ENCODE data around the genes AKAP7, ENPP1, MOXD1 and STX7.

DNA sequence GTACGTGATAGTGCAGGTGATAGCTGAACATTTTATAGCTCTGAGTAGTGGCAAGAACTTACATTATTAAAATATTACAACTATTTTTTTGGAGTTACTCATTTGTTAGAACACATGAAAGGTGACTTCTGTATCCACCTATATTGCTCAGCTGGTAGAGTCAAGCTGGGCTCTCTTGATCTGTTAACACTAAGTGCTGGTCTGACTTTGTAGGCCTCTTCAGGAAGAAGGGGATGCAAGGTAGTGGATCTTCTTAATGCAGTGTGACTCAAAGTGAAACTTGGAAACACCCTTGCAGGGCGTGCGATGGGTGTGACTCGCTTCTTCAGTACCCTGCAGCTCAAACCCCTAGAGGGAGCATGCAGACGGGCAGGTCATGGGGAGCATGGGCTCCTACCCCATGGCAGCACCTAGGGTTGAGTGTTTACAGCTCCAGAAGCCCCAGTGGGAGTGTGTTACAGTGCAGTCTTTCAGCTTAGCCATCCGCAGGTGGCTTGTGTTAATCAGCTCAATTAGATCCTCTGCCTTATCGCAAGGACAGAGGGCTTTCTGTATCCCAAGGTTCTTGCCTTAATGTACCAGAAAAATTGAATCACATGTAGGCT, 734 bp upstream of the SAMD3 start:
- PRO-cap = no peak

- PRO-cap = no peak
Observed at GRCh38 chr6:130366545-130367062, 787 bp downstream of the TMEM200A start.

GRCh38 chr6:130997177-130997847, 65.7 kb downstream of the EPB41L2 start:
- PRO-cap = no peak

DNA sequence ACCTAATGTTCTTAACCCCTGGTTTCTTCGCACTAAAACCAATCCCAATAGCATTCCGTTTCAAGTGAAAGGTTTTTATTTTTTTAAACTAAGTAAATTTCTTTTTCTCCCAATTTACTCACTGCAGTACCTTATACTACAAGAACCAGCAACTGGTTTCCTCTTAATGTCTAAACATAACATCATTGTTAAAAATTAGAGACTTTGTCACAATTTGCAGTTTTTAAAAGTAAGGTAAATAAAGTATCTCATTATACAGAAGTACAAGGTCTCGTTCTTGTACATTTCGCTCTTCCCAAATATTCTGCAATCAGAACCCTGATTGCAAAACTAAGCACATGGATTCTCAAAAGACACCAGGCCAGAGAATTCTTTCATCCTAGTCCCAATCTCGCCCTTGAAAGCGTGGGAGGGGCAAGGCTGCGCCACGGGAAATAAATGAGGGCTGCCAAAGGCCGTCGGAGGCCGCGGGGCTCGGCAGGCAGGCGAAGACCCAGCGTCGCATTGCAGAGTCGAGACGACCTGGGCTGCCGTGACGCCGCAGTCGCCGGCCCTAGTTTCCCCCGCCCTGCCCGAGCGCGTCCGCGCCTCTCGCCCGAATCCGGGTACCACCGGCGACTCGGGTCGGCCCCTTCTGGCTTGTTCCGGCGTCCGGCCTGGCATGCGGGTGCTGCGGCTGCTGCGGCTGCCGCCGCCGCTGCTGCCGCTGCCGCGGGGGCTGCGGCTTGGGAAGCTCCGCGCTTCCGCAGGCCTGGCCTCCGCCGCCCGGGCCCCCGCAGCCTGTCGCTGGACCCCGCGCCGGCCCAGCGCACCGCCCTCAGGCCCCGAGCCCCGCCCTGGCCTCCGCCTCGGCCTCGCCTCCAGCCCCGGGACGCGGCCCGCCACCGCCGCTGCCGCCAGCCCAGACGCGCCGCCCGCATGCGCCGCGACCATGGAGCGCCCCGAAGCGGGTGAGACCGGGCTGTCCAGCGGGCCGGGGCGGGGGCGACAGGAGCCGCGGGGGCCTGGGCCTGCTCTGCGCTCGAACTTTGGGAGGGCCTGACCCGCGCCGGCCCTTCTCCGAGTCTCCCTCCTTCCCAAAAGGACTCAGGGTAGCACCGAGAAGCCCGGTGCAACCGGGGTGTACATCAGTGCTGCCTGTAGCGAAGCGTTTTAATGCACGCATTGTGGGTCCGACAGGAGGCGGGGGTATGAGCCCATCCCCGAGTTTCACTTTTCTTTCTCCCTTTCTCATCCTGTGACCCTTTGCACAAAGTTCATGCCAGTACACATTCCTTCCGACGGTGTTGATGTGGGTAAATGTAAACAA, at the start of gene AKAP7:
TSS of gene AKAP7 (plus strand) at position 635 of the 1,309 bp plus-strand sequence.
- PRO-cap = bidirectional peak, plus-strand start at position 642 of the sequence, minus-strand start at position 728 of the sequence; bidirectional peak, plus-strand start at position 903 of the sequence, minus-strand start at position 783 of the sequence; bidirectional peak, plus-strand start at position 1,149 of the sequence, minus-strand start at position 1,167 of the sequence

DNA sequence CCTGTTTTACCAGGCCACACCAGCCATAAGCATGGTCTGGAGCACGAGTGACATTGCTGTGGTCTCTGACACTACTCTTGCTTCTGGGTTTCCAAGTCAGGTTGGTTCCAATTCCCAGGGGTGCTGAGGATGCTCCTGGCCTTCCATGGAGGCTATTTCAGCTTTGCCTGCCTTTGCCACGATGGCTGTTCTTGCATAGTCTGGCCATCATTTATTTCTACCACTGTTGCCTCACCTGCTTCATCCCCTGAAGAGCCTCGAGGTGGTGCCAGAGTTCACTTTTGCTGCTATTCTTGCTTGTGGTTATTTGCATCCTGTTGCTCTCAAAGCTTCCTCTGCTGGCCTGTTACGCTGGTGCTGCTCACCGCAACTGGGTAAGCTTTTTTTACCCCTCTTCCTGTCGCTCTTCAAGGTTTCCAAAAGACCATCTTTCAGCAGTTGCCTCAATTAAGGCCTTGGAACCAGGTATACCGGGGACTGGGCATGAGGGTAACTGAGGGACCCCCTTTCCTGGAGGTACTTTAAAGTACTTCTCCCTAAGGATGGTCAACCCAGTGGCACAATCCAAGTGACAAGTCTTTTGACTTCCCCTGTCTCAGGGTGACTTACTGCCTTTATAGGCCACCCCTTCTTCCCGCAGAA, 64.5 kb downstream of the AKAP7 start:
- PRO-cap = no peak

DNA sequence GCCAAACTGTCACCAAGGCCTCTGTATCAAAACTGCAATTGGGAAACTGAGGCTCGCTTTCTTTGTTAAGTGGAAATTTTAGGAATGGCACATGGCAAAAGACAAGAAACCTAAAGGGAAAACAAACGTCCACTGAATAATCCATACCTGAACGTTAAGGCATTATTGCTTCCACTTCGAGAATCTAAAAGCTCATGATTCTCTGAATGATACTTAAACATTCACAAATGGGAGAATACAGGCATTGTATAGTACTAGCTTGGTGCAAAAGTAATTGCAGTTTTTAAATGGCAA, 7.1 kb downstream of the ARG1 start:
- PRO-cap = no peak

- PRO-cap = no peak
Observed at GRCh38 chr6:131652411-131652938, 15.4 kb downstream of the ENPP3 start.

GRCh38 chr6:131807466-131808748, at the start of gene ENPP1:
TSS of gene ENPP1 (plus strand) at chr6:131808020.
- PRO-cap = bidirectional peak, plus-strand start at chr6:131808020, minus-strand start at chr6:131807898

GRCh38 chr6:131849725-131850225, 42.0 kb downstream of the ENPP1 start:
- PRO-cap = no peak

DNA sequence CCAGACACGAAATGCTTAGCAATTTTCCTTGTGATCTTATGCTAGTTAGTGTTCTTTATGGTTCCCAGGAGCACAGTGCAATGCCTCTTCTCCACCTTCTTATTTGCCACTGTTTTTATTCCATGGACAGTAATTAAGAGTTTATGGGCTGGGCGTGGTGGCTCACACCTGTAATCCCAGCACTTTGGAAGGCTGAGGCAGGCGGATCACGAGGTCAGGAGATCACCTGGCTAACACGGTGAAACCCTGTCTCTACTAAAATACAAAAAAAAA, 55.6 kb downstream of the ENPP1 start:
- PRO-cap = no peak

DNA sequence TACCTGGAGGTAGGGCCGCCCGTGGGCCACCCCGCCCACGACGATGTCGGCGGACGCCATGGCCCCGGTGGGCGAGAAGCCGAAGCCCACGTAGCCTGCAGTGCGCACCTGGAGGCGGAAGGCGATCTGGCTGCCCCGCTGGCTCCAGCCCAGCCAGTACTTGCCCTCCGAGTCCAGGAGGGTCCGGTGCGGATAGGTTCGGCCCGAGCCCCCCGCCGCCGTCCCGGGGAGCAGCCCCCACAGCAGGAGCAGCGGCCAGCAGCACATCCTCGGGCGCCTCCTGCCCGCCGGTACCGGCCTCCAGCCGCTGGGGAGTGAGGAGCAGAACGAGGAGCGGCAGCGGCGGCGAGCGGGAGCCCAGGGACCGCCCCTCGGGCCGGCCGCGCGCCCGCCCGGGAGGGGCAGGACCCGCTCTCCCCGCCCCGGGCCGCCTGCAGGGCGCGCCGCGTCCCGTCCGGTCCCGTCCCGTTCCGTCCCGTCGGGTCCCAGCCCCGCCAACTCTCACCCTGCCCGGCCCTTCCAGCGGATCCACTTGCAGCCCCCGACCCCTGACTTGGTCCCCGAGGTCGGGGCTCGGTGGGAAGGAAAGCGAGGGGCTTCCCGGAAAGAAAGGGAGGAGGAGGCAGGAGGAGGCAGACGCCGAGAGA, at the start of gene MOXD1:
TSS of gene MOXD1 (minus strand) at position 316 of the 647 bp plus-strand sequence.
- PRO-cap = no peak

GRCh38 chr6:132511017-132511524, 1.8 kb downstream of the STX7 start:
- PRO-cap = no peak

DNA sequence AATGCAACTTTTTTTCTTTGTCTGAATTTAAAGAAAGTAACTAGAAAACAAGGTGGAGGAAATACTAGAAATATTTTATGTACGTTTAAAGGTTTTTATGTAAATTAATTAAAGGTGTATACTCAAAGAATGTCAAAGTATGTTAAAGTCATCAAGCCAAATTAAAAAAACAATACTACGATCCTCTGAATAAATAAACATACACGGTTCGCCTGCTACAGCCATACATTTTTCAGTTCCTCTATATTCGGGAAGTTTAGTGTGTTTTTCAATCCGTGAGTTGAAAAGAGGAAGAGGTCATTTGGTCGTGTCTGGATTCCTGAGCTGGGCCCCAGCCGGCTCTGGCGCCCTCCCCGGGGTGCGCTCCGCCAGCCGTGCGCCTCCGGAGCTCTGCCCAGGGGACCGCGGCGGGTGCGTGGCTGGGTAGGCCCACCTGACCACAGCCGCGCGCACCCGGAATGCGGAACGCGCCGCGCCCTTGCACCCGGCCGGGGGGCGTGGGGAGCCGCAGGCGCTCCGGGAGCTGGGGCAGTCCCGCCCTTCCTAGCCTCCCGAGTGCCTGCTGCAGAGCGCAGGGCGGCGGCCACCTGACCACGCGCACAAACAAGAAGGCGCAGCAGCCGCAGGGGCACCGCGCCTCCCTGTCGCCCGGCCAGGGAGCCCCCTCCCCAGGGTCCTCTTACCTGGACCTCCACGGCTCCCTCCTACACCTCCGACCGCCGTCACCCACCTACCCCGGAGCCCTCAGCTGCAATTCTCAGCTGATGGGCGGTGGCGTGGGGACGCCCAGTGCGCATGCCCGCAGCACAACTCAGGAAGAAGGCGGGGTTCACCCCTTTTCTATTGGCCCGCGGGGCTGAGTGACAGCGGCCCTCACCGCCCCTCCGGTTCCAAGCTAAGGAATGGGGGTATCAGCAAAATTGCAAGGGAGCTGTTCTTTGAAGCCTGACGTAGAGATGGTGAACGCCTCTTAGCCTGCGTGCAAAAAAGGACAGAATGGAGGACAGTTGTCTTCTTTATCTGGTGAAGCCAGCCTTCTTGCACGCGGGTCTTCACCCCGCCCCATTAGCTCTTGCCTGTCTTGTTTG, at the start of gene STX7:
TSS of gene STX7 (minus strand) at position 793 of the 1,088 bp plus-strand sequence.
- PRO-cap = bidirectional peak, plus-strand start at position 566 of the sequence, minus-strand start at position 461 of the sequence; bidirectional peak, plus-strand start at position 872 of the sequence, minus-strand start at position 794 of the sequence

DNA sequence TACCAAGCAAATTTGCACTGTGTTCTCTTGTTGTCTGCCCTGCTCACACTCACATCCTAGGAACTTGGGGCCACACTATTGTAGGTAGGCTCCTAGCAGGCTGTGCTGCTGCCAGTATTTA, 8.8 kb upstream of the TAAR5 start:
- PRO-cap = no peak

- PRO-cap = no peak
Observed at GRCh38 chr6:132732793-132733129, 18.9 kb upstream of the VNN1 start.

- PRO-cap = no peak
Observed at GRCh38 chr6:133046955-133047389, 194.2 kb upstream of the EYA4 start.

DNA sequence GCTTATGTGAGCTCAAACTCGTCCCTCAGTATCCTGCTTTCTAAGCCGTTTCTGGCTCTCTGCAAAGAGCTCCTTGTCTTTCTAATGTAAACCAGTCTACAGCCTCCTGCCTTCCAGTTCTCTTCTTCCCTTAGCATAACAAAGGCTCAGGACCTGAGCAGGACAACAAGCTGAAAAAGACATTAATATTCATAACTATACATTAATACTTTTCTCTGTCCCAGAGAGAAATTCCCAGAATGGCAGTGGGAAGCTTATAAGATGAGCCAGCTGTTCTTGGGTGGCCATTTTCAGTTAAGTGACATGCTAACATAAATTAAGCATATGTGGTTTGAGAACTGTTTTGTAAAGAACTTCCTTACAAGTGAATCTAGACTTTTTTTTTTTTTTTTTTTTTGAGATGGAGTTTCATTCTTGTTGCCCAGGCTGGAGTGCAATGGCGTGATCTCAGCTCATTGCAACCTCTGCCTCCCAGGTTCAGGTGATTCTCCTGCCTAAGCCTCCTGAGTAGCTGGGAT, 206.9 kb upstream of the TCF21 start:
- PRO-cap = no peak

DNA sequence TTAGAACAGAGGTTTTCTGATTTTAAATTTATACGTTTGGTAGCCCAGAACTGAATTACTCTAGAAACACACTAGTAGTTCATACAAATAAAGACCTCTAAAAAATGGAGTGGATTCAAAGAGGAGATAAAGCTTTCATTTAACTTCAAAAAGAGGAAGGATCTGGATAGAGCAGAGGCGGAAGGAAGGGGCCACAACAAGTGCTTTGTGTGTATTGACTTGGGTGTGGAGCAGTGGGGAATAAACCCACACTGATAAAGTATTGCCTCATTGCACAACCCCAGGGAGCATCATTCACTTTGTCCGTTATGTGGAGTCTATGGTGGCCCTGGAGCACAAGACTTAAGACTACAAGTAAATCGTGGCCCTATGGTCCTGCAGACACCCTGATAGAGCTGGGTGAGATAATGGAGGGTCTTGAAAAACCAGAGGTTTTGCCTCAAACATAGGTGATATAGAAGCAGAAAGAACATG, 30.7 kb downstream of the SLC2A12 start:
- PRO-cap = no peak

DNA sequence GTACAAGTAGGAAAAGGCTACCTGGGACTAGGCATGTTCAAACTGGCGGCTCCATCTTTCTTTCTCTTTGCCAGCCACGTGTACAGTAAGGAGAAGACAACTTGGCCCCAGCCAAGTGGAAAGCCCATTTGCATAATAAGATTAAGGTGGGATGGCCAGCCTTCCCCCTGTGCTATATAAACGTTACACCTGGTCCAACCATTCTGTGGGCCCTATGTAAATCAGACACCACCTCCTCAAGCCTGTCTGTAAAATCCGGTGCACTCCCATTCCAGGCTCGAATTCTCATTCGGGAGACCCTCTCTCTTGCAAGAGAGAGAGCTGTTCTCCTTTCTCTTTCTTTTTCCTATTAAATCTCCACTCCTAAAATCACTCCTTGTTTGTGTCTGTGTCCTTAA, 27.2 kb upstream of the SLC2A12 start:
- PRO-cap = no peak

- PRO-cap = no peak
Observed at GRCh38 chr6:134173702-134174191, 121.3 kb upstream of the SLC2A12 start.